Occipital lobe (tissue), 2 donors: ENCODE data around the gene KLF4.

GRCh38 chr9:104783324-104783659, 19.4 kb downstream of the NIPSNAP3B start:
- RAMPAGE, long total RNA, result no peak

DNA sequence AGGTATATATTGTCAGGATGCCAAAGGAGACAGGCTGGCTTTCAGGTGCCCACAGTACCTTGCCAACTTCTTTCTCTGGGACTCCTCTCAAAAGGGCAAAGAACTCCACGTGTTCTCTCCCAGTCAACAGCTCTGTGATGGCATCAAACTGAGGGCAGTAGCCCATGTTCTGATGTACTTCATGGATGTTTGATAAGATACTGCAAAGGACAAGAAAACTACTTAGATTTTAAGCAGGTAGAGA, 24.4 kb downstream of the NIPSNAP3B start:
- RAMPAGE, long total RNA, result no peak

DNA sequence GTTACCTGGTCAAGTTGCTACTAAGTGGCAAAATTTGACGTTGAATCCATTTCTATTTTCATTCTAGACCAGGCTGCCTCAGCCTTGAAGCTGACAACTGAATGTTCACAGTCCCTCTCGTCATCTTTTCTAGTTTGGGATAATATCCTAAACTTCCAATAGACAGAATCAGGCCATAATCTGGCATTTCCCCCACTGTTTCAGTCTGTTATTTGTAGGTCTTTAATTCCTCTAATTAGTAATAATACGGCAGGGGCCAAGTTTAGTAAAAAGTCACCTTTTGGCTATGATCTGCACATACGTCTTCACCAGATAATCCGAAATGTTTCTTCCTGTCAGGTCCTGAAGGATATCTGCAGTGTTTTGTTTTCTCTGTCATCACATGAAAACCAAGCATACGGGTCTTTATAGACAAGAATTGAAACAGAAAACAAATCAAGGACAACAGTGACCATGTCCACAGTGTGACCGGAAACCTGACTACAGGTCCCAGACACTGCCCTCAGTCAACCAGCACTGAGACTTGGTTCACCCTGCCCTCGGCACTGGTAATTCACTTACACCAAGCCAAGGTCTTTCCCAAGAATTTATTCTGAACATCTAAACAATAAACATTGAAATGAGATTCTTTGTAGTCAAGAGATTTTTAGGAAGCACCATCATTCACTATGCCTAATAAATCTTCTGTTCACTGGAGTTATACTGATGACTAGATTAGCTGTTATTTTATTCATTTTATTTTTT, 40.6 kb downstream of the NIPSNAP3B start:
- RAMPAGE, long total RNA, result no peak

- RAMPAGE, long total RNA, result no peak
Observed at GRCh38 chr9:104860241-104860816, 67.6 kb downstream of the ABCA1 start.

DNA sequence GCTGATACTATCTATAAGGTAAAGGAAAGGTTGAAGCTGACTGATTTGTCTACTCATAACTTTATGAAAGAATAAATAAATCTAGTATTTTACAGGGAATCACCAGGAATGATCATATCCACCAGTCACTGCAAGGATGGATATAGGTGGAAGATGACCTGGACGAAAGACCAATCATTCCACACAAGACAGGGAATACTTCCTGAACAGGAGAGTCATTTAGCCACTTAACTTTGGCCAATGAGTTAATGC, 60.4 kb downstream of the ABCA1 start:
- RAMPAGE, long total RNA, result no peak

GRCh38 chr9:104901442-104901988, 26.4 kb downstream of the ABCA1 start:
- RAMPAGE, long total RNA, result no peak

- RAMPAGE, long total RNA, result no peak
Observed at GRCh38 chr9:104906368-104907235, 21.4 kb downstream of the ABCA1 start.

DNA sequence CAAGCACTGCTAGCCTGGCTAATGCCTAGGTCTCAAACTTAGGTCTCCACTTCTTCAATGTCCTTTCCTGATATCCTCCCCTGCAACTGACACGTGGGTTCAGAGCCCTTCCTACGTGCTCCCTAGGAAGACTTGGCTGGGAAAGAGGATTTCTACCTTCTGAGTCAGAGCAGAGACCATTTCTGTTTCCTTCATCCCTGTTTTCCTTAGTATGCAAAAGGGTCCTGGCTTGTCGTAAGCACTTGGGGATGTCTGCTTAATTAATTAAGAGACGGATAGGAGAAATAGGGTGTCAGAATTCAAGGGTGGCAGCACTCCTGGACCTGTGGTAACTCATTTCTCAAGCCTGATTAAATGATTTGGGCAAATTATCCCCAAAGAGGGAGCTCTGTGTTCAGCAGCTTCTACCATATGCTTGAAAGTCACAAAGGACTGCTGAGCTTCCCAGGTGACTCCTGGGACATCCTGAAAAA, 20.7 kb downstream of the ABCA1 start:
- RAMPAGE, long total RNA, result no peak

GRCh38 chr9:104926323-104926457, 1.8 kb downstream of the ABCA1 start:
- RAMPAGE, long total RNA, result no peak

GRCh38 chr9:104991627-104992350, 63.8 kb upstream of the ABCA1 start:
- RAMPAGE, long total RNA, result no peak

GRCh38 chr9:104993555-104994371, 65.8 kb upstream of the ABCA1 start:
- RAMPAGE, long total RNA, result no peak

DNA sequence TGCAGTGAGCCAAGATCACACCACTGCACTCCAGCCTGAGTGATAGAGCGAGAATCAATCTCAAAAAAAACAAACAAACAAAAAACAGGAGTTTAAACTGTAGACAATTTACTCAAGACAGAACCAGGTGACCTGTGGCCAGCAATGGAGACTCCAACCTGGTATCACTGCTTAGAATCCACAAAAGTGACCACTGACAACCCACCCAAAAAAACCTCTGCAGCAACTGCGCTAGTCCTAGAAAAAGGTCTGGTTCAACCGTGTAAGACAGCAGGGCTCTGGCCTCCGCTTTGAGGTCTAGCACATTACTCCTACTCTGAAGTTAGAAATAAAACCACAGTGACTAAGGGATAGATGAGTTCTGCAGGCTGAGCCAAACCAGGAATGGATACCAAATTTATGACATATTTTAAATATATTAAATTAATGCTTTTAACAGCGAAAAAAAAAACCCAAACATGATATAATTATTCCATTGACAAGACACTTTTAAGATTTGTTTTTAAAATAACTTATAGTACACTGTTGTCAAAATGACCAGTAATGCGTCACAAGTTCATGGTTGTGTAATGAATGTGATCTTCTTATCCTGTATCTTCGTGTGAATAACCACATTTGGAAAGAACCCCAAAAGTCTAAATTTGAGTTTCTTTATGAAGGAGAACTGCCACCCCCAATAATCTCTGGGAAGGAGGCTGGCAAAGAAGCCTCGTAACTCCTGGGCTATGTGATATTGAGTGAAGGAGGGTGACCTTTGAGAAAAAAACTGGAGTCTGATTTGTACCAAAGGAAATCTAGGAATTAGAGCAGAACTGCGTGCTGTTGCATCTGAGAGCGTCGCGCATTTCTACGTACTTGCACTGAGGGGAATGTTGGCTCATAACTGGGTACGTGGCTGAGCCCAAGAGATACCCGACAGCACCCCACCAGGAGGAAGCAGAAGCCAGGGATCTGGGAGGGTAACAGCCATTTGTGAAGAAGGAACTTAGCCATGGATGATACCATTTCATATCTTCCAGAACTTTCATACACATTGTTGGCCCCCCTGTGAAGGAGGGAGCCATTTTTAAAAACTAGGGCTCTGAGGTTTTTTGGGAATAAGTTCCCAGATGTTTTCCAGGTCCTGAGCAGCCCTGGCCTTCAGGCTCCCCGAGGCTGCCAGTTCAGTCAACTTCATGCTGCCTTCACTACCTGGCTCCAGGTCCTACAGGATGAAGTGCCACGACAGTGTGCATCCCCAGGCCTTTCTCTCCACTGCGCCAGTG, 101.7 kb upstream of the SLC44A1 start:
- RAMPAGE, long total RNA, result no peak

DNA sequence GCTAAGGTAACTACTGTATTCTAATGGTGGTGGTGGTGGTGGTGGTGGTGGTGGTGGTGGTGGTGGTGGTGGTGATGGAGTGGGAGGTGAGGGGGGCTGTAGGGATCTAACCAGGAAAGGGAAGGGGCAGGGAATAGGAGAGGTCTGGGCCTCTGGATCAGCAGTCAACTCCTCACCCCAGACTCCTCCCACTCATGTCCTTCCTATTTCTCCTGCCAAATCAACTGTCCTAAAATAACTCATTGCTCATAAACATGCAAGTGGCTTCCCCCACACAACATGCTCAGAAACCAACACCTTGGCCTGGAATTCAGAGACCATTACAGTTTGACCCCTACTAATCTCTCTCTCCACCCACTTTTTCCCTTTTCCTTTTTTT, 8.5 kb upstream of the FSD1L start:
- RAMPAGE, long total RNA, result no peak

DNA sequence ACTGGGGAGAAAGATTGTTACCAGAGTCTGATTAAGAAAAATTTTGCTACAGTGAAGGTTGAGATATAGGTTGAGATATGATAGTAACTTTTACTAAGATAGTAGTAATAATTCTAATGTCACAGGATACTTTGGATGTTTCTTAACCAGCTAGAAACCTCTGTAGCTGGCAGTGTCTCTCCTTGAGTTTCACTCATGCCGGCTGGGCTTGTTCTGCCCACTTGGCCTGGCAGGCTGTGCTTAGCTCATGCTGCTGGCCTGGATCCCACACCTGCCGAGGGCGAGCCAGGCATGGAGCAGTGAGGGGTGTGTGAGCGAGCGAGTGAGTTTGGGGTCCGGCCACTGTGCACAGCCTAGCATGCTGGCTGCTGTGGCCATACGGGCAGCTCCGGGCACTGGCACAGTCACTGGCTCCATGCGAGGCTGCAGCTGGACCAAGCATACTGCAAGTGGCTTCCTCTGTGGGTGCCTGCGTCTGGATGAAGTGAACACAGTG, 9.7 kb downstream of the FSD1L start:
- RAMPAGE, long total RNA, result no peak

DNA sequence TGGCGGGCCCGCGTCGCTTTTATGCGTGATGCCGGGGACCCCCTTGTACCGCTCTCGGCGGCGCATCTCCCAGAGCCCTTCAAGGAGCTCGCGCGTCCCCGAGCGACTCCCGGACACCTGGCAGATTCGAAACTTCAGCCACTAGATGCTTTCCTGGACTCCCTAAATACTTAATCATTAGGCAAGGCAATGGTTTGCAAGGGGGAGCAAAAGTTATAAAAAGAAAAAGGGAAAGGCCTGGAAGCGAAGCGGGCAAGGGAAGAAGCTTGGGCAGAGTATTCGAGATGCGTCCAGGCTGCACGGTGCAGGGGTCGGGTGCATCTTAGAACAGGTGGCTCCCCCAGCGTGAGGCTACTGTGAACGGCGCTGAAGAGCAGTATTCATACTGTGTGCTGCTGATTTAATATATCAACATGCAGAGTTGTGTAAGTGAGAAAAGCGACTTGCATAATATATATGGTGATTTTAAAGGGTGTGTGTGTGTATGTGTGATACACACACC, 5.7 kb upstream of the TAL2 start:
- RAMPAGE, long total RNA, result no peak

- RAMPAGE, long total RNA, result no peak
Observed at GRCh38 chr9:105695336-105695568, 911 bp downstream of the TMEM38B start.

- RAMPAGE, long total RNA, result no peak
Observed at GRCh38 chr9:106312995-106313245, 550.0 kb upstream of the ZNF462 start.

DNA sequence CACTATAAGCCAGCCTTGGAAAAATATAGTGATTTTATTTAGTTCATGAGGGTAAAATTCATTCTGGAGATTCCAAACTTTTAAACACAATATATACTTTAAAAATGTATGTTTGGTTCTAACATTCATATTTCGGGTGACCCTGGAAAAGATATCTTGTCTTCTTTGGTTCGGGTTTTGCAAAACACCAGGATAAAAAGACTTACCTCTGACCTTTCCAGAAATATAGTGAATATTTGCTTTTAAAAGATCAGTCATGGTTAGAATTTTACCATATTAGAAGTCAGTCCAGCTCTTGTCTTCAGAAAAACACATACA, 33.6 kb upstream of the ZNF462 start:
- RAMPAGE, long total RNA, result no peak

- RAMPAGE, long total RNA, result no peak
Observed at GRCh38 chr9:107489708-107489923, at the start of gene KLF4. TSS of gene KLF4 (minus strand) at chr9:107489769.

GRCh38 chr9:107540211-107540478, 50.6 kb upstream of the KLF4 start:
- RAMPAGE, long total RNA, result no peak